ENCODE data around the genes SLC46A1, RSKR and DHRS13.

DNA sequence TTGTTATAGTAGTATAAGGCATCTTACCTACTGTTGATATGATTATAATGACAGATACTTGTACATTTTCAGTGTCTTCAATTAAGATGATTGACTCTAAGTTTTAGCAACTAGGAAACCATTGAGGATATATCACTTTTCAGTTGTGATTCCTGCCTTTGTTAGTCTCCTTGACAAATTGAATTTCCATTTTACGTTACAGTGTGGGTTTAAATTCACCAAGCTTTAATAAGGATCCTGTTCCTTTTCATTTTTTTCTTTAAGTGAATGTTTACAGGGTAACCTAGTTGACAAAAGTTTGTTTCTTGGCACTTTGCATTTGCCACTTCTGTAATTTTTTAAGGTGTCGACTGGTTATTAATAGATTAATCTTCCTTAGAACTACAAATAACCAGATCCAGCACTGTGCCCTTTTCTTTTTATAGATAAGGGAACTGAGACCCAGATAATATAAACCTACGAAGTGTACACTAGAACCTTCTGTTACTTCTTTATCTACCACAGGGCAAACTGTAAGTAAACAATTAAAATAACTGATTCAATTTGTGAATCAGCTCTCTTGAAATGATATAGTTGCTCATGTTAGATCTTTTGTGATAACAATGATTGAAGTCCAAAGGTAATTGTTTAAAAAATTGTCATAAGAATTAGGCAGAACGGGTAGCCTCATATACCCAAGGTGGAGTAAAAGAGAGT is 55.3 kb downstream of the NLK start:
- PRO-cap = no peak

- PRO-cap = no peak
These were observed 130.6 kb downstream of the NLK start for GRCh38 chr17:28172700-28173765.

DNA sequence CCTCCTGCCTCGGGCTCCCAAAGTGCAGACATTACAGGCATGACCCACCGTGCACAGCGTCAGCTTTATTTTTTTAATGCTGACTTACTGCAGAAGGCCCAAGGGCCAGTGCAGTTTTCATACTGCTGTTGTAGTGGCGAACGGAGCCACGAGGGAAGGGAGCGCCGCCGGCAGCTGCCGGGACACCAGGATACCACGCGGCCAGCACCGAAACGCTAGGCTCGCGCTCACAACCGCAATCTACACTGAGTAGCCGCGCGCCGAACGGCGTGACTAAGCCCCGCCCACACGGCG is 355 bp upstream of the TMEM97 start:
- PRO-cap = bidirectional peak, plus-strand start outside the sequence, minus-strand start at position 242 of the sequence

- PRO-cap = no peak
These were observed 3.0 kb downstream of the TNFAIP1 start for GRCh38 chr17:28338386-28339079.

DNA sequence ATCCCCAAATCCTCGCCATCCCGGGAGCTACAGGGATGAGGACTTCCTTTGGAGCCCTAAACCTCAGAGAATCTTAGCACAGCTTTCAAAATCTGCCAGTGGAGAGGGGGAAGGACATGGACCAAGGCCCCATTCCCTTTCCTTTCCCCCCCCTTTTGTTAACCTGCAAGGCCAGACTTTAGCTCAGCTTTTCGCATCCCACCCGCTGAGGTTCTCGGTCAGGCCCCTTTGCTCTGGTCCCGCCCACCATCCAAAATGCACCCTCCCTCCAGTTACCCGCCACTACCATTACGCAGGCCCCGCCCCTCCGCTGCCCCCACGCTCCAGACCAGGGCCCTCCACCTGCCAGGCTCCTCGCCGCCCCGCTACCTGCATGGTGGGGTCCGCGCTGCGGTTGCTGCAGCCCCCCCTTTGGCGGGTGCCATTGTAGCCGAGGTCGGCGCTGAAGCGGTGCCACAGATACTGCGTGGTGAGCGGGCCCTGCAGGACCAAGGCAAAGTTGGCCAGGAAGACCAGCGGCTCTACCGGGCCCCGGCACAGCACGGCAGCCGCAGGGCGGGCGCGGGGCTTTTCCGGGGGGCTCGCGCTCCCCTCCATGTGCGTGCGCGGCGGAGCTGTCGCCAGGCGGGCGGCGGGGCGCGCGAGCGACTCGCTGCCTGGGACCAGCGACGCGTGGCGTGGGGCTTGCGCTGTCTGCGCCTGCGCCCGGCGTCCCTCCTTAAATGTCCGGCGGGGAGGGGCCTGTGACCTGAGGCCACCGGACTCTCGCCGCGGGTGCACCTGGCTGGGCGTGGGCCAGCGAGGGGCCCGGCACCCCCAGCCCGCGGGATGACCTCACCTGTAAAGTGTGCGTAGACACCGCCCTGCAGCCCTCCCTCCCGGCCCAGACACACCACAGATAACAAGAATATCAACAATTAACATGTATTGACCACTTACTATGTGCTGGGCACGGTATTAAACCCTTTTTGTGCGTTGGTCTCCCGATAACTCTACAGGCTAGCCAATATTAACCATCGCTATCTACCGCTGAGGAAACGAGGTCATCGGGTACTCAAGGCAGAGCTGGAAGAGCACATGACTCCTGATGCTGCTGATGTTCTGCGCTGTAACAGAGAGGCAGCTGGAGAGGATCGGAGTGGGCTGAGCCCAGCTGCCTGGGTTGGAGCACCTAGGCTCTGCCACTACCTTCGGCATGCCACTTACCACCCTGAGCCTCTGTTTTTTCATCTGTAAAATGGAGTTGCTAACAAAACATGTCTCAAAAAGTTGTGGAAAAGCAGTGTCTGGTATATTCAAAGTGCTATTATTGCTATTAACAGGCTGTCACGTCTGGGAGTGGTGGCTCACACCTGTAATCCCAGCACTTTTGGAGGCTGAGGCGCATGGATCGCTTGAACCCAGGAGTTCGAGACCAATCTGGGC is at the start of gene SLC46A1:
SLC46A1 (minus strand) TSS at position 695 of the 1,425 bp plus-strand sequence.
- PRO-cap = no peak

DNA sequence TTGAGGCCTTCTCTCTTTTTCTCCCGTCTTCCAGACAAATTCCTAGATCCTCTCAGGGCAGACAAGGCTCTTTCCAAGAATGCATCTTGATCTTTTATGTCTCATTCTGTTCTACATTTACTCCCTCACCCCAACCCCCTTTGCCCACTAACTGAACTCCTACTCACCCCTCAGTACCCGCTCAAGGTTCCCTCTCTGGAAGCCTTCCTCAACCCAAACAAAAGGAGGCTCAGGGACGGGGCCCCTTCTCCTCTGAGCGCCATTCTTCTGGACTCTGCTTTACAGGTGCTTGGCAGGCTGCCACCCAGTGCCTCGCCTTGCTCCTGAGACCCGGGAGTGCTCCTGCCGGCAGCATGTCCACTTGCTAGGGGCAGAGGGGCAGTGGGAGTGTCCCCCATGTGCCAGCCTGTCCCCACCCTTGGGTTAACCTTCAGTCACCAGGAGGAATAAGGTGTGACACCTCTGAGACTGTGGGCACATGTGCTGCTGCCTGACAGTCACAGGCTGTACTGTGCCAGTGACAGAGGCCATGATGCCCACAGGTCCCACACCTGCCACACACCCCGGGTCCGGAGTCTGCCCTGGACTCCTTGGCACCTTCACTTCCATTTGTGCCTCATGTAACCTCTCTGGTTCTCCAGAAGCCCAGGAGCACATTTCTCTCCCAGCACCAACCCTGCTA is 9.3 kb downstream of the SLC13A2 start:
- PRO-cap = no peak

- PRO-cap = no peak
These were observed at the start of gene RSKR for GRCh38 chr17:28614037-28614633. RSKR (minus strand) TSS chr17:28614185.

DNA sequence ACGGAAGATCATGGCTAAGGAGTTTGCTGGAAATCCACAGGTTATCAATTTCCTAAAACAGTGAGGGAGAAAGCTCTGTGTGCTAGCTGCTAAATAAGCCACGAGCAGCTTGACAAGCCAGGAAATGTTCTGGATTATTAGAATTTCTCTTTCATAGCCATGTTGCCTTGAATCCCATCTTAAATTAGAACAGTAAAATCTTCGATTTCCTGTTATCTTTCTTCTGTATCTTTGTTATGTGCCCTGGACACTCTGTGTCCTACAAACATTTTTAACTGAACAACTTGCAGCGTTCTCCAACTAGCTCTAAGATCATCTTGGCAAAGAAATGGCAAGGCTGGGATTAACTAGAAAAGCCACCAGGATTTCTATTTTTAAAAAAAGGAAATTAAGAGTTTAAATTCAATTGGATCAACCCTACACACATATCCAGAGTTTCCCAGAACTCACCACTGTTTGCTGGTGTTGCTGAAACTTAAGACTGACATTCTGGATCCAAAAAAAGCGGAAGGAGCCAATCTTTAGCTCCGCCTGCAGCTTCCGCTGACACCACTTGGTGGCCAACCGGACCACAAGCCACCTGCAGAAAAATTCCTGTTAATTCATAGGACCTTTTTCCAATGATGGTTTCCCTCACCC is 1.2 kb downstream of the BLTP2 start:
- PRO-cap = no peak

DNA sequence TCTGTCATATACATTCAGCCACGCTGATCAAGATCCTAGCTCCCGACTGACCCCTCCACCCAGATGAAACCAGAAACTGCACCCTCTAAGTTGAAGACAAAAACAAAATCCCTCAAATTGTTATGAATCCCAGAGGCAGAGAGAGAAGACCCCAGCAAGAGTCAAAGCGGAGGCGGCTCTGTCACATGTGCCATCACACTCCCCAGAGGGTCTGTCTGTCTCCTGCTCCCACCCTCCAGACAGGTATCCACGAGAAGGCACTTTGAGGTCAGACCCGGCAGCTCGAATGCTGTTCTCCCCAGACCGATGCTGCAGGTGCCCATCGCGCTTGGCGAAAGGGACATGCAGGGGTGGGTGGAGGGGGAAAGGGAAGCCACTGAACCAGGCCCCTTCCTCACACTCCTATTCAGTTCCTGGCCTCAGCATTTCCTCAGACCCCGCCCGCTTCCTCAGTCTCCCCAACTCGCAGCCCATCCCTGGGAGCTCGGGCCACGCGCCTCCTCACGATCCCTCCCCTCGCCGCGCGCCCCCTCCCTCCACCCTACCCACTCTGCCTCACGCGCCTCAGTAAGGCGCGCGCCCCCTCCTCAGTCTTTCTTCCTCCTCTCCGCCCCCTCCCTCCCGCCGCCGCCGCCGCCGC is 511 bp downstream of the BLTP2 start:
- PRO-cap = no peak

DNA sequence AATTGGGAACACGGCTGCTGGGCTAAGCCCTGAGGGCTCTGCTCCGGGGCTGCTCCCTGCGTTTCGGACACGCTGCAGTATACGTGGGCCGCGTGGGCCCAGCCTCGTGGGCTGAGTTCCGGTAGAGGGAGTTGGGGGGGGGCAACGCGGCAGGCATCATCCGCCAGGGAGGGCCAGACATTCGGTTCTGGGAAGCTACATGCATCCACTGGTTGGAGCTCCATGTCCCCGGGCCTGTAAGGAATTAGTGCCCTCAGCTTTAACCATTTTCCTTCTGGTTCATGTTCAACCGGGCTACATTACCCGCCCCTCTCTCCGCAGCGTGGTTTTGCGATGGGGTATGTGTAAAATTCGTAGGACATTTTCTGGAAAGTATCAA is 297 bp downstream of the RPL23A start:
- PRO-cap = unidirectional peak, plus-strand start at position 176 of the sequence

- PRO-cap = no peak
These were observed 386 bp upstream of the TLCD1 start for GRCh38 chr17:28726474-28726763.

DNA sequence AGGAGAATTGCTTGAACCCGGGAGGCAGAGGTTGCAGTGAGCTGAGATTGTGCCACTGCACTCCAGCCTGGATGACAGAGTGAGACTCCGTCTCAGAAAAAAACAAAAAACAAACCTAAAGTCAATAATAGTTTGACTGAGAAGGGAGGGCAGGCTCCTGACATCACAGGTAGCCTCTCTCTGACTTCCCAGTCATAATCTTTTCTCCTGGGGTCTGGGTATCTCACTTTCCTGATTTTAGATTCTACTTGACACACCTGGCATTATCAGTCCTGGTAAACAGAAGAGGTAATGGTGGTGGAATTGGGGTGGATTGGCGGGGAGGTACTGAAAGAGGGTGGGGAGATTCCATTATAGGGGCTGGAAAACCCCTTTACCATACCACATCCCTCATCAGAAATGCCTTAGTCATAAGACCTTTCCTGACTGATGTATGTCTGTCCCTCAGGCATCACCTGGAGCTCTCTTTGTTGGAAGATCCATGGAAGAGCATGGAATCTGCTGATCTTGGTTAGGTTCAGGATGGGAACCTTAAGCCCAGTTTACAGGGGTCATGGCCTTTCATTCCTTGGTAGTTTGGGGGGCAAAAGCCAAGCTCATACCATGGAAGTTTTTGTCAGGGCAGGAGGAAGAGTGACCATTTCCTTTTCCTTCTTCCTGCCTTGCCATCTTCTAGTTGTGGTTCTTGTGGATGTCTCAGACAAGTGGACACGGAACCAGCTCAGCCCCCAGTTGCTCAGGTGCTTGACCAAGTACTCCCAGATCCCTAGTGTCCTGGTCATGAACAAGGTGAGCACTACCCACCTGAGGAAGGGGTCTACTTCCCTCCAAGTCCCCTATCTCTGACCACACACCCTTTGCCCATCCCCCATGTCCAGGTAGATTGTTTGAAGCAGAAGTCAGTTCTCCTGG is 3.1 kb downstream of the ERAL1 start:
- PRO-cap = no peak

GRCh38 chr17:28861192-28862393 is 6.8 kb downstream of the ERAL1 start:
- PRO-cap = no peak

DNA sequence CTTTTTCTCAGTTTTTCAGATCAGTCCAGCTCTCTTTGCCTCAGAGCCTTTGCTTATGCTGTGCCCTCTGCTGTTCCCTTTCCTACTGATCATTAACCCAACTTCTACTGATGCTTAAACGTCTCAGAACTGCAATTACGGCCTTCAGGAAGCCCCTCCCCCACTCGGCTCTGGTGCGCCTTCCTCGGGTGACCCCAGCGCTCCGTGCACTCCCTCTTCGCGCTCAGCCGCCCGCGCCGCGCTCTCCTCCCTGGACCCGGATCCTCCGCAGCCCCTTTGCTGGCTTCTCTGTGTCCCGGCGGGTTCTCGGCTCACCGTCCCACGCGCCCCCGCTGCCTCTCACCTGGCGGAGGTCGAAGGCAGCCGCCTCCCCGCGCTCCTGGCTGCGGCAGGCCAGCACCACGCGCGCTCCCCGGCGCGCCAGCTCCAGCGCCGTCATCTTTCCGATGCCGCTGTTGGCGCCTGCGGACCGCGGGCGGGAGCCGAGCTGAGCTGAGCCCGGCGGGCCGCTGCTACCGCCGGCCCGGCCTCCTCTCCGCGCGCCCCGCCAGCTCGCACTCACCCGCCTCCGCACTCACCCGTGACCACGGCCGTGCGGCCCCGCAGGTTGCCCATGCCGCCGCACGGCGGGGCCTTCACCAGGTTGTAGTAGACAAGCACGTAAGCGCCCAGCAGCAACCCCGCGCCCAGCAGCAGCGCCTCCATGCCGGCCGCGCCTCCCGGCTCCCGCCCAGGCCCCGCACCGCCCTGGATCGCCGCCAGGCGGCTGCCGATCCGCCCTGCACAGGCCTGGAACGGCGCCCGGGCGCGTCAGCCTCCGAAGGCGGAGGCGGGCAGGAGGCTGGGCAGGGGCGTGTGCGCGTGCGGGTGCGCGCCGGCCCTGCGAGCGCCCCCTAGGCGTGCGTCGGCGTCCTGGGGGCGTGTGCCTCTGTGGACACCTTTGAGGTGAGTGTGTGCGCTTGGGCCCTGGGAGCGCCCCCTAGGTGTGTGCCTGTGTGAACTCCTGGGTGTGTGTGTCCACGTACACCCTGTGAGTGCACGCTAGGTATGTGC is at the start of gene DHRS13:
DHRS13 (minus strand) TSS at position 840 of the 1,053 bp plus-strand sequence.
- PRO-cap = unidirectional peak, minus-strand start at position 705 of the sequence

- PRO-cap = no peak
These were observed 41.0 kb downstream of the MYO18A start for GRCh38 chr17:29139013-29139776.

GRCh38 chr17:29151281-29151873 is 28.8 kb downstream of the MYO18A start:
- PRO-cap = no peak

DNA sequence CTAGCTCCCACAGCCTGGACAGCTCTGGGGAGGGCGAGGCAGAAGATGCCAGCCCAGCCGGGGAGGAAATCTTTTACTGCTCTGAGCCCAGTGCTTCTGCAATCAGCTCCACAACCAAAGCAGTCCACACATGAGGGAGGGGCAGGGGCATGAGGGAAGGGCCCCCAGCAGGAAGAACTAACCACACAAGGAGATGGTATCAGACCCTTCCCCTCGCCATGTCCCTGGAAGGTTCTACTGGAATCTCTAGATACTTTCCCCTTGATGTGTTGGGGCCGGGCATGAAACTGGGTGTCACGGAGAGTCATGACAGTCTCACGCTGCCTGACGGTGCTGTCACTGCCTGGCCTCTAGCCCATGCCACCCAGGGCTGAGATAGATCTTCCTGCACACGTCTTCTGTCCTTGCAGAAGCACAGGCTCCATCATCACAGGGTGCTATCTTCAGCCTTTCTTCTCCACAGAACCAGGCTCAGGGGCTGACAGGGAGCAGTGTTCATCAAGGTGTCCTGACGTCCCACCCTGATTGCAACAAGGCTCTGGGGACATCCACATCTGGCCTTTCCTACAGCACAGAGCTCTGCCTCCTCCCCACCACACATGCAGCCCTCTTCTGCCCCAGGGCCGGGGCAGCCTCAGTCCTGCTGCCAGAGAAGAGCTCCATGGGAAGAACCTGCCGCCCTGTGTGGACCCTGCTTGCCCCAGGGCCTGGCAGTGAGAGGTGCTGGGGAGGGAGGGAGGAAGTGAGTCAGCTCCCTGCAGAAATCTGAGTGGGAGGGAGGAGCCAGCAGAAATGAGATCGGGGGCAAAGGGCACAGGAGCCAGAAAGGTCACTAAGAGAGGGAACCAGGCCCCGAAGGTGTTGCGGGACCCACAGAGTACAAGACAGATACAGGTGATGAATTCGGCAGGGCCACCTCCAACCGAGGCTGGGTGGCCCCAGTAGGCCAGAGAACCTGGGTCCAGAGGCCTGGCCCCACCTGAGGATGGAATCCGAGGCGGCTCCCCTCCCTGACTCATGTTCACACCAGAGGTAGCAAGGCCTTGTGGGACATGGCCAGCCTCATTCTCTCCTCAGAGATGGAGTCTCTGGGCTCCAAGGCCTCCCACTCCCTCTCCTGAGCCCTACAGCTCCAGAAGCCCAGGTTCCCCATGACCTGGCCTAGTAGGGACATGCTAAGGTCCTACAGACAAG is 25.1 kb downstream of the MYO18A start:
- PRO-cap = bidirectional peak, plus-strand start at position 789 of the sequence, minus-strand start at position 687 of the sequence

GRCh38 chr17:29179130-29179945 is 860 bp downstream of the MYO18A start:
- PRO-cap = no peak

DNA sequence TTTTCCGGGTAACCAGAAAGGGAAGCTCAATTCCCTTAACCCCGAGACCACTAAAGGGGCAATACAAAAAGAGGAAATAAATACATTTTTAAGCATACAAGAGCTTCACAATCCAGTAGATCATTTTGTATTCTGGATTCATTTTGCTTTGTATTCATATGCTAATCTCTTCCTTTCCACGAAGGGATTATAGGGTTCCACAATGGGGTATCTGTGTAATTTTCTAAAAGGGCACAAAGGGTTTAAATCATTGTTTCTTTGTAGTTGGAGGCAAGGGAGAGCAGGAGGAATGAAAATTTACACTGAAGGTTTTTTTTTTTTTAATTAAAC is 566 bp upstream of the NUFIP2 start:
- PRO-cap = no peak

DNA sequence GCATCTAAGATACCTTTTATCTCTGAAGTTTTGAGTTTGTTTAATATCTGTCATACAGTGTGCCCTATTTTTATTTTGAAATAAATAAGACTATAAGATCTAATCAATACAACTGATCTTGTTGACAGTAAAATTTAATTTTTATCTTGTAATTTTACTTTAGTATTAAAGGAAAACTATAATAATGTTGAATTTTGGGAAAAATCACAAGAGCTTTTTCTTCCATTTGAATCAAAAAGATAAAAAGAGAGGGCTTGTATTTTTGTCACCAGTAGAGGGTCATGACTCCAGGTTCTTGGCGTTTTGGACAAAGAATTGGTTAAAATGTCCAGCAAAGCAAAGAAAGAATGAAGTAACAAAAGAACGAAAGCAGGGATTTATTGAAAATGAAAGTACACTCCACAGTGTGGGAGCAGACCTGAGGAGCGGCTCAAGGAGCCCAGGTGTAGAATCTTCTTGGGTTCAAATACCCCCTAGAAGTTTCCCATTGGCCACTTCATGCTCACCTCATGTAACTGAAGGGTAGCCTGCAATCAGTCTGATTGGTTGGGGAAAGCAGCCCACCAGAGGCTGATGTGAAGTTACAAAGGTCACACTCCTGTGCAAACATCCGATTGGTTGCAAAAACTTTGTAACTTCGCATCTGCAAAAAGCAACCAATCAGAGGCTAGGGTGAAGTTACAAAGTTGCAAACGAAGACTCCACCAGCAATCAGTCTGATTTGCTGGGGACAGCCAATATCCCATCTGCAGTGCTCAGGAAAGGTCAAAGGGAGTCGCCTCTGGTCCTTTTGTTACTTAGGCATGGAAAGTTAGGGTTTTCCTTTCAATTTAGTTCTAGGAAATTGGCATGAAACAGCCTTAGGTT is 39.9 kb downstream of the TAOK1 start:
- PRO-cap = no peak

Data from natural killer cell (primary cell).